Colic lymph node (tissue), 1 donor: Measurements from ENCODE around the gene ATP5ME.

DNA sequence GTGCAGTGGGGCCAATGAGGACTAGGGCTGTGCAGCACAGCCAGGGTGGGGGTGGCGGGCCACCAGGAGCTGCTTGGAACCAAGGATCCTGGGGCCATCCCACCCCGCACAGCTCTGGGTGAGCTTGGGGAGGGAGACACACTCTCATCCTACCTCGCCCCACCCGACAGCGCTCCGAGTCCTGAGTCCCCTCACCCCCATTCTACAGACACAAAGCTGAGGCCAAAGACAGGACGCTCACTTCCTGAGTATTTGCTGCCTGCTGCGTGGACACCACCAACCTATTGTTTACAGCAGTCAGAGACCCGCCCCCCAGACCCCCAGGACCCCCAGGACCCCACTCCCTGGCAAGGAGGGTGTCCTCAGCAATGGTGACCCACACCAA lies 81.2 kb downstream of the ZNF718 start:
- PRO-cap, result no peak

DNA sequence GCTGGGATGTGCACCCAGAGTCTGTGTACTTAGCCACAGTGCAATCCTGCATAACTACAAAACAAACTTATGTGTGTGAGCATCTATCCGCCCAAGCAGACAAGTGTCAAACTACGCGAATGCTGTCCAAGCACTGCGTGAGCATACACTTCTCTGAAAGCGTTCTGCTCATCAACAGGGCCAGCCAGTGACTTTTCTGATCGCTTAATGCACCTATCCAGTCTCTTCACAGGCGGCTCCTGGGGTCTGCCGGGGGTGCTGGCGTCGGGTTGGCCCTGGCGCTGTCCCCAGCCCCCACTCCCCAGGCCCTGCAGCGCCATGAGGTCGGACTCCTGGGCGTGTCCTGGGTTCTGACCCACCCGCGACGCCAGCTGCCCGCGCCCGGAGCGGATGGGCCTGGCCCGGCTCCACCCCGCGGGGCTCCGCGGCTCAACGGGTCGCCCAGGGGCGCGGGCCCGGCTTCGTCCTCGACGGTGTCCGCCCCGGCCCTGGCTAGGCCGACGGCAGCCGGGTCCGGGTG lies 1.4 kb upstream of the ZNF141 start:
- PRO-cap, result no peak

- PRO-cap, result no peak
Measured at GRCh38 chr4:666021-666242, 8.1 kb downstream of the ATP5ME start.

DNA sequence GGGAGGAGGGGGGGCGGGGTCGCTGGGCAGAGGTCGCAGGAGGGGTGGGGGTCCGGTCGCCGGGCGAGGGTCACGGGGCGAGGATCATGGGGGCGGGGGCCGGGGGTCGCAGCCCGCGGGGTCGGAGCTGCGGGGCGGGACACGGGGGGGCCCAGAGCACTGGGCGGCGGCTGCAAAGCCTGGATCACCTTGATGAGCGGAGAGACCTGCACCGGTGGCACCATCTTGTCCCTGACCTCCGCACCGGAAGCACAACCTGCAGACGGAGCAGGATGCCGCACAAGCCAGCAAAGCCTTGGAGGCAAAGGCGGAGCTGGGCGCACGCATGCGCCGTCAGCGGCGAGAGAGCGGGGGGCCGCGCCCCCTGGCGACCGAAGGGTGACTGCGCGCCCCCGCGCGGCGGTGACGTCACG lies at the start of gene ATP5ME:
TSS of gene ATP5ME (minus strand) at position 253 of the 413 bp plus-strand sequence.
- PRO-cap, result bidirectional peak, plus-strand start outside the sequence, minus-strand start at position 245 of the sequence

DNA sequence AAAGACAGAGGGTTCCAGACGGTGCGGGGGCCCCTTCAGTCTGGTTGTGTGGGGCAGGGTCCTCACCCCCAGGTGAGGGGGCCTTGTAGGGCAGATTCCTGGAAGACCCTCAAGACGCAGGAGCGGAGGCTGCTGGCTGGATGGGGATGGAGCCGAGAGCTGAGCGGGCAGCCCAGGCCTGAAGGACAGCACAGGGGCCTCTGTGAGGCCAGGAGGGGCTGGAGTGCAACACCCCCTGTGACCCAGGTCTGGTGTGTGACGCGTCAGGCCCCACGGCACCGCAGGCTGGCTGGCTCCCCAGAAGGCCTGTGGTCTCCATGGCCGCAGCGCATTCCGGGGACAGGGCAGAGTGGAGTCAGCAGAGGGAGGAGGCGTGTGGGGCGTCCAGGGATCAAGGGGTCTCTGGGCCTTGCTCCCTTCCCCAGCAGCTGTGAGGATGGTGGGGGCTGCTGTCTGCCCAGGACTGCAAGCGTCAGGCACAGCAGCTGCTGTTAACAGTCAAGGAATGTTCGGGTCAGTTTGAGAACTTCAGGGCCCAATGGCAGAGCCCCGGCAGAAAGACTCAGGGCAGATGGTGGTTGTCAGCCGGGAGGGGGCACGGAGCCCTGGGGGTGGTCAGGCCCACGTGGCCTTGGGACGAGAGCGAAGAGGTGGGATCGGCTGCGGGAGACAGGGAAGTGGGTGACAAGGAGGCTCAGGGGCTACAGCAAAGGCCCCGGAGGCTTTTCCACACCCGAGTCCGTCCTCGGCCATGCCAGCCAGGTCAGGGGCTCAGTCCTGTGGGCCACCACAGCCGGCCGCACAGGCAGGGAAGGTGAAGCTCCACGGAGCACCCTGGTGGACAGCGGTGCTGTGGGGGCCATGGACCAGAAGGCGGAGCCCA lies 18.2 kb downstream of the PCGF3 start:
- PRO-cap, result no peak

DNA sequence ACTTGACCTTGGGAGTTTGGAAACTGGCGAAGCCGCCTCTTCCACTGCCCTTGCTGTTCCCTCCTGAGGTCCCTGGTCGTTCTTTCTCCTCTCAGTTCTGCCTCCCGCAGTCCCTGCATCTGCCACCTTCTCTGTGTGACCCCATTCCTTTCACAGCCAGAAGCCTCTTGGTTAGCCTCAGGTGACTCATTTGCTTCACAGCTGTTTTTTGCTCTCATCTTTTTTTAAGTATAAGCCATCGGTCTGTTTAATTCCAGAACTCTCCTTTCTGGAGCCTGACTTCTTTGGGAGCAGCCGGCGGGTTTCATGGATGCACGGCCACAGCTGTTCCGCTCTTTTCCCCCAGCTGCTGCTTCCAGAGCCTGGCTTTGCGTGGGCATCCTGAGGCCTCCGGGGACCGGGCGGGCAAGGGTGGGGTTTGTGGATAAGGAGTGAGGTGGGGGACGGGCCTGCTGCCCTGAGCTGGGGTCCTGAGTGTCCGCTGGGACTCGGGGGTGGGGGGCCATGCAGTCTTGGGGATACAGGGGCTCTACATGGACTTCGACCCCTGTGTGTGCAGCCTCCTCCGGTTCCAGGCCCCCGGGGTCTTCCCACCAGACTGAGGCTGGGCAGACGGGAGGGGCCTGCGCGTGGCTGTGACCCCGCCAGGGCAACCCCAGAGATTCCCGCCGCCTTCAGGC lies 46.7 kb downstream of the PCGF3 start:
- PRO-cap, result no peak

DNA sequence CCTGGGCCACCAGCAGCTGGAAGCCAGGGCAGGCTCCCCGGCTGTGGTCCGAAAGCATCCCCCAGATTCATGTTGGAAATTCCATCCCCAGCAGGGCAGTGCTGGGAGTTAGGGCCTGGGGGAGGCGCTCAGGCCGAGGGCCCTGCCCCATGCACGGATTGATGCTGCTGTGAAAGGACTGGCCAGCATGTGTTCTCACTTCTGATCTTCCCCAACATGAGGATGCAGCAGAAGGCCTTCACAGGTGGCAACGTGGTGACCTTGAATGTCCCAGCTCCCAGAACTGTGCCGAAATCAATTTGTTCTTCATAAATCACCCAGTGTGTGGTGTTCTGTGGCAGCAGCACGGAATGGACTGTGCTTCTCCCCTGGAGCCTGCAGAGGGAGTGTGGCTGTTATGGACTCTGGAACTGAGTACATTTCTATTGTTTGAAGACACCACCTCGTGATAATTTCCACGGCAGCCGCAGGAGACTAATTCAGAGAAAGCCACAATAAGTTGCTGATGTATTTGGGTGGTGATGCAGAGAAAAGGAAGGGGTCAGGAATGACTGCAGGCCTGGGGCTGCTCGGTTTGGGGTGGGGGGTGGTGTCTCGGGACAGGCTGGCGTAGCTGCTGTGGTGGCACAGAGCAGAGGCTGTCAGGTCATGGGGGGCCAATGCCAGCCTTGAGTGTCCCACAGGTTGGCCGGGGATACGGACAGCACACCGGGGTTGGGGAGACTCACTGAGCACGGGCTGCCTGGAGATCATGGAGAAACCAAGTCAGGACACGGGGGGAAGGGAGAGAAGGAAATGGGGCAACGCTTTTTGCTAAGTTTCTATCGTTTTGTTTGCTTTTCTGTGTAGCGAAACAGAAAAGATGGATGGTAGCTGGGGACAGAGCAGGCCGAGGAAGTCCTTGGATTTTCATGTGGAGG lies 57.0 kb downstream of the PCGF3 start:
- PRO-cap, result no peak

DNA sequence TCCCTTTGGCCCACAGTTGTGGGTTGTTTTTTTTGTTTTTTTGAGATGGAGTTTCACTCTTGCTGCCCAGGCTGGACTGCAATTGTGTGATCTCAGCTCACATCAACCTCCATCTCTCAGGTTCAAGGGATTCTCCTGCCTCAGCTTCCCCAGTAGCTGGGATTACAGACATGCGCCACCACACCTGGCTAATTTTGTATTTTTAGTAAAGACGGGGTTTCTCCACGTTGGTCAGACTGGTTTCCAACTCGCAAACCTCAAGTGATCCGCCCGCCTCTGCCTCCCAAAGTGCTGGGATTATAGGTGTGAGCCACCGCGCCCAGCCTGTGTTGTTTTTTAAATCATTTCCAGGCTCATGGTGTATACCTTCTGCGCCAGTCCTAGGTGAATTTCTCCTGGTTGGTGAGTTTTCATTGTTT lies 45.8 kb downstream of the CPLX1 start:
- PRO-cap, result no peak

DNA sequence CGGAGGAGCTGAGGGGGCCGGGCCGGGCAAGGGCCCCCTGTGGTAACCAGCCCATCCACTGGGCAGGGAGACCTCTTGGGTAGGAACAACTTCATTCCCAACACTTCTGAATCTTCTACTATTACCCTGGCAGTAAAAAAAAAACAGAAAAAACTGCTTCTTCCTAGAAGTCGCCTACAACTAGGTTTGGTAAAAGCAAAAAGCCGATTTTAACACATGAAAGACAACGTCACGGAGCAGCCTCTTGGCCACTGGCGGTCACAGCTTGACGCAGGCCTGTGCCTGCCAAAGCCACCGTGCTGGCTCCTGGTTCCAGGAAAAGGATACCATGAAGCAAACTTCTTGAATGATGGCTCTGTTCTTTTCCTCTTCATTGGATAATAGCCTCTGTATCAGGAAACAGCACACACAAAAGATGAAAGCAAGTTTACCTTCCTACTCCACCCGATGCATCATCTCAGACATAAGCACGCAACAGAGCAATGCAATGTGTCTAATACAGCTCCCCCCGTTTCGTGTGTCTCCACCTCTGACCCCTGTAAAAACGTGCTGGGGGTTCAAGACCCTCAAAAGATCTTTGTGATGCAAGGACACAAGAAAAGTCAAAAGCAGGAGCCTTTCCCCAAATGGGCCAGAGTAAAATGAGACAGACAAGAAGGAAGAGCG lies 19.6 kb downstream of the GAK start:
- PRO-cap, result no peak

GRCh38 chr4:919323-919997 lies 12.7 kb downstream of the GAK start:
- PRO-cap, result no peak

GRCh38 chr4:930285-930715 lies 1.8 kb downstream of the GAK start:
- PRO-cap, result no peak

GRCh38 chr4:962305-963366 lies 10.7 kb downstream of the DGKQ start:
- PRO-cap, result no peak

- PRO-cap, result no peak
Measured at GRCh38 chr4:971396-972607, 1.6 kb downstream of the DGKQ start.

GRCh38 chr4:985052-985555 lies 1.7 kb upstream of the IDUA start:
- PRO-cap, result bidirectional peak, plus-strand start at chr4:985371, minus-strand start at chr4:985261

DNA sequence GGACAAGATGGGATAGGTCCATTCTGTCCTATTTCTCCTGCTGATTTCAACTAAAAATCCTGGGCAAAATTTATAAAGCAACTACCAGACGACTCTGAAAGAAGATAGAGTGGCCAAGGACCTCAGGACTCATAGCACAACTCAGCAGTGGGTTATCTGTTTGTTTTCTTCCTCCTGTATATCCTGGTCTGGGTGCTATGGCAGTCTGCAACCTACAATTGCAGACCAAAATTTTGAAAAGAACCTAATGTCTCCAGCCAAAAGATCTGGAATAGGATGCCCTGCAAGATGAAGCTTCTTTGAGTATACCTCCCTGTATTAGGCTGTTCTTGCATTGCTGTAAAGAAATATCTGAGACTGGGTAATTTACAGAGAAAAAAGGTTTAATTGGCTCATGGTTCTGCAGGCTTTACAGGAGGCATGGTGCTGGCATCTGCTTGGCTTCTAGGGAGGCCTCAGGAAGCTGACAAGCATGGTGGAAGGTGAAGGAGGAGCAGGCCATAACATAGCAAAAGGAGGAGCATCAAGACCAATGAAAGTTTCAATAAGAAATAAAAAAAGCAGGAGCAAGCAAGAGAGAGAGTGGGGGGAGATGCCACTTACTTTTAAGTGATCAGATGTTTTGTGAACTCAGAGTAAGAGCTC lies 13.6 kb upstream of the RNF212 start:
- PRO-cap, result no peak

- PRO-cap, result no peak
Measured at GRCh38 chr4:1178918-1179575, 6.7 kb upstream of the SPON2 start.

DNA sequence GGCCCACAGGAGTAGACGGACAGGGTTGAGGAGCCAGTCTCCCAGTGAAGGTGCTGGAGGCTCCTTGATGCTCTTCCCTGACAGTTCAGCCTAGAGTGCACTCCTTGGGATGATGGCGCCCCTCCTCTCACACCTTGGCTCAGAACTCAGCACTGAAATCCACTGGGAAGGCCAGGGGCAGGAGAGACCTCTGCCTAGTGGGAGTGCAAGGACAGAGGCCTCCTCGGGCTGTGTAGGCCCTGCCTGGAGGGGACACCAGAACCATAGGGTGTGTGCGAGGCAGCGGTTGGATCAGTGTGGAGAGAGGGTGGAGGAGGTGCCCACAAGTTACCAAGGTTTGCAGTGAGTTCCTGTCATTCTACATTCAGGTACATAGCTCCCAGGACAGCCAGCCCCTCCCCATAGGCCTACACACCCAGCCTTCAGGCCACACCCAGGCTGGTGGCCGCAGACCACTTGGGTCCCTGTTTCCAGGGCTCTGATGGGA lies 19.2 kb upstream of the SPON2 start:
- PRO-cap, result no peak

DNA sequence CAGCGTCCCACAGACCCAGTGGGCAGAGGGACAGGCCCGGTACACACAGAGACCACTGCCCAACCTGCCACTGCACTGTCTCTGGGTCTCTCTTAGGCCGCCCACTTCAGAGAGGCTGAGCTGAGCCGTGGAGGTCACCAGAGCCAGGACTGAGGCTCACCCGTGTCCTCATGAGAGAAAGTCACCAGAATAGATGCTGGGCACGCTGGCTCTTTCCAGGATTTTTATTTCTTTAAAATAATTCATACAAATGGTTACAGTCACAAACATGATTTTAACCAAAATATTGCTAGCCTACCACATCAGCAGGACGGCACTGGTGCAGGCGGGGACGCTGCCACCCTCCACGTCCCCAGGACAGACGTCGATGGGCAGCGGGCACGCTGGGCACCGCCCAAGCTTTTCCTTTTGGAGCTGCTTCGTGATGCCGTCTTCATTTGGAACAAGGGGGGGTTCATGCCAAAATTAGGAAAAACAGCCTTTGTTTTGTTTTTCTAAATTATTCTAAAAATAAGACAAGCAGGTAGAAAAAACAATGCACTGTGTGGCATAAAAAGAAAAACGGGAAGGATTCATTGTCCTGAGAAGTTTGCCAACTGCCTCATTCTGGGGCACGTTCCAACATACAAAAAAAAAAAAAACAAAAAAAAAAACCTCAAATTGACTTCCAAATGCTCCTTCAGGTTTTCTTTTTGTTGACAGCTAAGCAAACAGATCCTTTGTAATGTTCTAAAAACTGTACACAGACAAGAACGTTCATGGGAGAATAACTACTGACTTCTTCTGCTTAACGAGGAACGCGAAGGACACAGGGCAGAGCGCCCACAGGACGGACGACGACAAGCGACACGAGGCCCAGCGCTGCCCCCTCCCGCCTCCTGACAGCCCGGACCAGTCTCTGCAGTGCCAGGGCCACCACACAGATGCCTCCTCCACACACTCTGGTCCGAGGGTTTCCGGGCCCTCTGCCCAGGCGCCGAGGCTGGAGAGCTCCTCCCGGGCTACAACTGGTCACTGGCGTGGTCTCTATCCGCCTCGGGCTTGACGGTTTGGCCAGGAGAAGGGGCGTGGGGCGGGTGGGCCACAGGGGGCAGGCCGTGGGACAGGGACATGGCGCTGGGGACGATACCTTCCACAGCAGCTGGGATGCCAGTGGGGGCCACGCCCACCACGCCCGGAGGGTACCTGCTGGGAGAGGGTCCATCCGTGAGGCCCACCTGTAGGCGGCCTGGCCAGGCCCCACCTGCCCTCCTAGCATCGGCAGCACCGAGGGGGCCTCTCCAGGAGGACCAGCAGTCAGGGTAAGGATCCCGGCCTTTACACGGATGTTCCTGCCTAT lies 37.2 kb downstream of the CTBP1 start:
- PRO-cap, result no peak

DNA sequence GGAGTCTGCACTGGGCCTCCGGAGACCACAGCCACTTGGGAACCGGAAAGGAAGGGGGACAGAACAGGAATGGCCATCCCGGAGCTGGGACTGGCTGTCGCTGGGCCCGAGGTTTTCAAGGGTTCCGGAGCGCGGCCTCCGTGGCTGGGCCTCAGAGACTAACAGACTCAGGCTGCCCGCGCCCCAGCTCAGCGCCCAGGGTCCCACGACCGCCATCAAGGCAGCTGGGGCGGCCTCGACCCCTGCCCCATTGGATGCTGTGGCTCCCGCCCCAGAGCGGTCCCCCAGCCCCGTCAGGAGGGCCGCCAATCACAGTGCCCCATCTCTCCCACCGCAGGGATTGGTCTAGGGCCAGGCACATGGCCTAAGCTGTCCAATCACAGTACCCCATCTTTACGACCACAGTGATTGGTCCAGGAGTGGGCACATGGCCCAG lies 105.2 kb upstream of the NKX1-1 start:
- PRO-cap, result no peak

GRCh38 chr4:1822869-1823240 lies 29.8 kb downstream of the FGFR3 start:
- PRO-cap, result no peak